AG10803 (cell line): ENCODE measurements around a stretch of chr17.

- RRBS, result under 1% methylated on average over 6 of the region's 71 CpGs
These were observed 2.5 kb upstream of the CBX4 start for GRCh38 chr17:79841402-79842504.

DNA sequence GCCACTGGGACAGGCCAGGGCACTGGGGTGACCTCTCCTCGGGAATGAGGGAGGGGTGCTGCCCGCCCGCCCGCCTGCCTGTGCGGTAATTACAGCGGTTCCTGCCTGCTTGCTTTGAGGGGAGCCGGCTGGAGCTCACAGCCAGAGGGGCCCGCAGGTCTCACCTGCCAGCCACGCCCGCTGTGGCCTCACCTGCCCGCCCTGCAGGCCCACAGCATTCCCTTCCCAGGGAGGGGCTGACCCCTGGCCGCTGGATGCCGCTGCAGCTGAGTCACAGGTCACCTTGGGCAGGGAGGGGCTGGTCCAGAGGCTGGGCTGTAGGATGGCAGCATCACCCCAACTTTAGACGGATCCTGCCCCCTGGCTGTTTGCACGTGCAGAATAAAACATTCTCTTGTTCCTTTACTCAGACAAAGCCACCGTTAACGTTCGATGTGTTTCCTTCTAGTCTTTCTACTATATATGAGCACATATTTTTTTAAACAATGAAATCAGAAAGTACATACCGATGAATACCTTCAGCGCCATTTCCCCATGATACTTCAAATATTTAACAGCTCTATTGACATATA, 76.8 kb upstream of the CBX4 start:
- RRBS, result no CpG with 5 or more reads among the region's 20 CpGs

DNA sequence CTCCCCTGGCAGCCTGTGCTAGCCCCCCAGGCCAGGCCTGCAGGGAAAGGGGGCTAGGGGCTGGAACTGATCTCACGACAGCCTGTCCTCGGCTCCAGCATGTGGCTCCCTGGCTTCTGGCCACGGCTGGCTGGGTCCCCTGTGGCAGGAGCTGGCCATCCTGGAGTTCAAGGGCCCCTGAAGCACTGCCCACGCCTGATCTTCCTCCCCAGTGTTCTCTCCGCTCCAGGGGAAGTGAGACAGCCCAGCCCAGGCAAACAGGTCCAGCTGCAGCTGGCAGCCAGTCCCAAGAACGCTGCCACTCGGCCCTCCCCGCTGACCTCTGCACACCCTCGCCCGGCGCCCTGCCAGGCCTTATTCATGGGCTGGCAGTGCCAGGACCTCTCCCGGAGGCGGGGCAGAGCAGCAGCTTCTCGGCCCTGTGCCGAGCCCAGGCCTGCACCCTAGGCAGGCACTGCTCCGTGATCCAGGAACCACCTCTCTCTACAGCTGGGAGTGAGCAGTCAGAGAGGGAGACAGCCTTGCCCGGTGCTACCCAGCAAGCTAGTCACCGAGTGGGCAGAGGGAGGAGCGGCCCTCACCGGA, 79.8 kb upstream of the CBX4 start:
- RRBS, result 22% methylated on average over 7 of the region's 20 CpGs

DNA sequence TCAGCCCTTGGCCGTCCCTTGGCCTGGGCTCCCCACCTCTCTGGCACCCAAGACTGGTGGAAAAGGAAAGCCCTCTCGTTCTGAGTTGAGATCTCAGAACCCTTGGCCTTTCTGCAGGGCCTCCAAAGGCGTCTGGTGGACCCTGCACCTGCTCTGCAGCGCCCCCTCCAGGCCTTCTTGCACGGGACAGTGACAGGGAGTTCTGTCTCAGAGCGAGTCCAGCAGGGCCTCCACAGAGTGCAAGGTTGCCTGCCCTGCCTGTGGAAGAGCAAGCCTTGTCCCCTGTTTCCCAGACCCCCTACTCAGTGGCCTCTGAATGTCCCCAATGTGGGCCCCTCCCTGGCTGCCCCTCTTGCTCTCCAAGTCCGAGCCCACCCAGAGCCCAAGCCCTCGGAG, 85.2 kb upstream of the CBX4 start:
- RRBS, result no CpG with 5 or more reads among the region's 8 CpGs

DNA sequence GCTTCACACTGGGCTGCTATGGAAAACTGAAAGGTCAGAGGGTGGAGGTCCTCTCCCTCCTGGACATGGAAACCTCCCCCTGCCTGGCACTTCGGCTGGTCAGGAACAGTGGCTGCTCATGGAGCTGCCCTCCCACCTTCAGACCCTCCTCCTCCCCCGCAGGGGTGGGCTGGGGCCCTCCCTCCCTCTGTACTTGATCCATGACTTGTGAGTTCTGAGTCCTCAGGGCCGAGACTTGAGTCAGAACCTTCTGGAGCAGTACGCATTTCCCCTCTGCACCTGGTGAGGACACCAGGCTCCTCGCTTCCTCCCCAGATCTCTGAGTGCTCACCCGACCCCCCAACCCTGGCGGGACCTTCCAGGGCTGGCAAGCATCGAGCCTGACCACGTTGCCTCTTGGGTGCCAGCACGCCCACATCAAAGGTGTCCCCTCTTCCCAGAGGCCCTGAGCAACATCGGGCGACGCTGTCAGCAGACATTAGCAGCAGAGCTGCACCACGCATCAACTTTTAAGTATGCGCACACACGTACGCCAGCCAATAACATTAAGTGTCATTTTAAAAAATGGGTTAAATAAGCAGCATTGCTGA, 98.2 kb downstream of the TBC1D16 start:
- RRBS, result no CpG with 5 or more reads among the region's 17 CpGs

- RRBS, result 94% methylated on average over 10 of the region's 32 CpGs
These were observed 88.1 kb downstream of the TBC1D16 start for GRCh38 chr17:79947426-79948046.

- RRBS, result 59% methylated on average over 13 of the region's 20 CpGs
These were observed 48.9 kb downstream of the TBC1D16 start for GRCh38 chr17:79986725-79987219.

GRCh38 chr17:80035926-80036204, 193 bp upstream of the TBC1D16 start:
- RRBS, result 2% methylated on average over 6 of the region's 25 CpGs

GRCh38 chr17:80147715-80147934, 697 bp upstream of the EIF4A3 start:
- RRBS, result 5% methylated on average over 1 of the region's 15 CpGs

GRCh38 chr17:80264605-80264929, 3.9 kb downstream of the RNF213 start:
- RRBS, result no CpG with 5 or more reads among the region's 9 CpGs

GRCh38 chr17:80383516-80384451, 31.2 kb upstream of the ENDOV start:
- RRBS, result no CpG with 5 or more reads among the region's 15 CpGs

- RRBS, result 1% methylated on average over 28 of the region's 65 CpGs
These were observed 394 bp downstream of the NPTX1 start for GRCh38 chr17:80475979-80476447.

DNA sequence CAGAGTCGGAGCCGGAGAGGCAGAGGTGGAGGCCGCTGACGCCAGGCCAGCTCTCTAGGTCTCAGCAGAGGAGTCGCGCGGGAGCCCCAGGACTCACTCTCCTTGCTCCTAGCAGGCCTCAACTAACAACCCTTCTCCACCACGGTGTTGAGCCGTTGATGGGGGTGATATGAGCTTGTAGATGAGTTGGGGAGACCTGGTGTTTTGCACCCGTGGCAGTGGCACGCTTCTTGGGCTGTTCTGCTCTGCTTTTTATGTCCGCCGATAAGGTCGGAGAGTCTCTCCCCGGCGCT, 116.6 kb downstream of the RPTOR start:
- RRBS, result no CpG with 5 or more reads among the region's 16 CpGs

- RRBS, result no CpG with 5 or more reads among the region's 11 CpGs
These were observed 185.9 kb downstream of the RPTOR start for GRCh38 chr17:80730547-80730862.

- RRBS, result no CpG with 5 or more reads among the region's 14 CpGs
These were observed 206.3 kb downstream of the RPTOR start for GRCh38 chr17:80750932-80751438.

GRCh38 chr17:80792305-80793066, 199.2 kb upstream of the CHMP6 start:
- RRBS, result no CpG with 5 or more reads among the region's 20 CpGs

- RRBS, result no CpG with 5 or more reads among the region's 14 CpGs
These were observed 196.0 kb upstream of the CHMP6 start for GRCh38 chr17:80795658-80796064.

DNA sequence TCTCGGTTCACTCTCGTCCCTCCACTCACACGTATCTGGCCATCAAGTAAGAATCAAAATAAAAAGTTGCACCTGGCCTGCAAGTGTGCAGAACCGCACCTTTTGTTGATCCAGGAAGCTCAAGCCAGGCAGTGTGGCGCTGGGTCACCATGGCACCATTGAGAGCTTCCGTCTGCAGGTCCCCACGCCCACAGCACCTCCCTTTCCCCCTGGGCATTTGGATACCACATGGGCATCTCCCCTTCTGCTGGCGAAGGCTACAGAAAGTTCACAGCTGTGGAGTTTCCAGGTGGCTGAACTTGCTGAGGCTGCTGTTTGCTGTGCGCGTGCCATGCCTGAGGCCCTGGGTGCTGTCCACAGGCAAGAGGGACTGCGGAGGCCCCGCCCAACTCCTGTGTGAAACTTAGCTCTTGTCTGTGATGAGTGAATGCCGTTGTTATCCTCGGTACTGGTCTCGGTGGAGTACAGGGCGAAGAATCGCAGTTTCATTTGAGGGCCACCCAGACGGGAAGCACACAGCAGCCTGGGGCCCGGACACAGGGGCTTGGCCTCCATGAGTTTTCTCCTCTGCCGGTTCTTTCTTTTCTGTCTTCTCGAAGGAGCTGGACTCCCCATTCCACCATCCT, 90.8 kb upstream of the CHMP6 start:
- RRBS, result no CpG with 5 or more reads among the region's 21 CpGs

DNA sequence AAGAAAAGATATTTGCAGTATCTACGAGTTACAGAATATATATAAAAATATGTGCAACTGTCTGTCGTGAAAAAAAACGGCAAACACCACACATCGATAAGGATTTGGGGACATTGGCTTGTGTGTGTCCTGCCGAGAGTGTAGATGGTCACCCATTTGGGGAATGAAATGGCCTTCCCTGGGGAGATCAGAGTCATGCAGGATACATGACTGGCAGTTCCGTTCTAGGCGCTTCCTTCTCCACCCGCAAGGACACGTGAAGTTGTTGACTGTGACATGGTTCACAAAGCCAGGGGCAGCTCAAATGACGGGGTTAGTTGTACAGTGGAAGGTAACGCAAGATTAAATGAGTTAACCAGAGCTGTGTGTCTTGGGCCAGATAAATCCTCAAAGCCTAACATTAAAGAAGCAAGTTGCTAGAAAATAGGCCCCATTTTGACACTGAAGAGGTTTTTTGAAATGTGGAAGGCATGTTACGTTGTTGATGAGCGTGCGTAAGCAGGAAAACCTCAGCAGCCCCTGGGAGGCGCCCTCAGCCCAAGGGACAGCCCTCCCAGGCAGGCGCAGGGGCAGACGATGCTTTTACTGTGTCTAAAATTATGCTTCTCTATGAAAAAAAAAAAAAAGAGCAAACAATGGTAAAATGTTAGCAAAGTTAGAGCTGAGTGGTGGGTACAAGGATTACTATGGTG, 35.9 kb upstream of the CHMP6 start:
- RRBS, result no CpG with 5 or more reads among the region's 17 CpGs

DNA sequence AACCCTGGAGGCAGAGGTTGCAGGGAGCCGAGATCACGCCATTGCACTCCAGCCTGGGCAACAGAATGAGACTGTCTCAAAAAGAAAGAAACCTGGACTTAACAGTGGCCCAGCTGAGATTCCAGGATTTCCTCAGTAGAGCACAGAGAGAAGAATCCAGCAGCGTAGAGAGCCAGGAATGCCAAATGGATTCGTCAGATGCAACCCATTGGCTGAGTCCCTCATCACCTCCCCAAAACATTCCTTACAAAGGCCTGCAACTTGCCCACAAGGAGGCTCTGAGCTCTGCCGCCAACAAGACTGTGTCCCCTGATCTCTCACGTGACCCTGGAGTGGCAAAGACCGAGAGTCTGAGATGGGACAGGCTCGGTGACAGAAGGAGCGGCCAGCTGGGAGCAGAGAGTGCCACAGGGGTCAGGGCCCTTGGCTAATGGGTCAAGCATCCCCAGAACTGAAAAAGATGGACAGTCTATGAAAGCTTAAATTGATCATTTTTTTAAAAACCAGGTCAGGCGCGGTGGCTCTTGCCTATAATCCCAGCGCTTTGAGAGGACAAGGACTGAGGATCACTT, 6.9 kb upstream of the CHMP6 start:
- RRBS, result no CpG with 5 or more reads among the region's 12 CpGs